Temporal lobe (tissue), 2 donors: Measurements from ENCODE around the genes ZNF287 and TNFRSF13B.

GRCh38 chr17:16568291-16569660 lies at the start of gene ZNF287:
TSS of gene ZNF287 (minus strand) at chr17:16569204.
- RAMPAGE, long total RNA, result no peak

DNA sequence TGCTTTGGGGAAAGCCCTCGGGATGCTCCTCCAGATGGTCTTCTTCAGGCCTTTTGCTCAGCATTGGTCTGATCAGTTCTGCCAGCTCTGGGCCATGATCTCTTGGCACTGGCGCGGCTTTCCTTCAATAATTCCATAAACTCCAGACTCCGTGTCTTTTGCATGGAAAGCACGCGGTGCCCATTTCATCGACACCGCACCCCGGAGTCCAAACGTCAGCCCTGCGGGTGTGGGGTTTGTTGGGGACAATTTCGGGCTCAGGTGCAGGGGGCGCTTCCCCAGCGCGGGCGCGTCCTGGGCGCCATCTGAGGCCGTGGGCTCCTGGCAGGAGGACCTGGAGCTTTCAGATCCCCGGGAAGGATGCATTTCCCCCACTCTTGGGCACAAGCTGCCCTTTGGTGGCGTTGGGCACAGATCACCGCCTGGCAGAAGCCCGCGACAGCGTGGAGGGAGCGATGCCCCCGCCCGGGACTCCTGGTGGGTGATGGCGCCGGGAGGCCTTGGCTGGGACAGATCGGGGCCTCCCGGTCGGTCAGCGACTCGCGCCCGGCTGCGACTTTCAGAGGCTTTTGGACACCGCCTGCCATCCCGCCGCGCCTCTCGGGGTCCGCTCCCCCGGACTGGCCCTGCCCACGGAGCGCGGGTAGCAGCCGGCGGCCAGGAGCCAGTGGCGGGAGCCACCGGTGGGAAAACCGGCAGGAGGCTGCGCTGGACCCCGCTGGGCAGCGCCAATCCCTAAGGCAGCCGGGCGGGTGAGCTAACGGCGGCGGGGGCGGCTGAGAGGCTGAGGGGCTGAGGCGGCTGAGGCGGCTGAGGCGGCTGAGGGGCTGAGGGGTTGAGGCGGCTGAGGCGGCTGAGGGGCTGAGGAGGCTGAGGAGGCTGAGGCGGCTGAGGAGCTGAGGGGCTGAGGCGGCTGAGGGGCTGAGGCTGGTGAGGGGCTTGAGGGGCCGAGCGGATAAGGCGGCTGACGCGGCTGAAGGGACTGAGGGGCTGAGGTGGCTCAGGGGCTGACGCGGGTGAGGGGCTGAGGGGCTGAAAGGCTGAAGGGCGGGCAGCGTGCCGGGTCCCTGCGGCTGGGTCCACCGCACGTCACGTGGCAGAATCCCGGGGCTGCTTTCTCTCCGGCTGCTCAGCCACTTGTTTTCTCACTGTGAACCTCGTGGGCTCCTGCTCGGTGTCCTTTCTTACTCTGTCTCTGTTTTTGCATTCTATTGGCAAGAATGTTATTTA lies 13.2 kb upstream of the ZNF624 start:
- RAMPAGE, long total RNA, result no peak

DNA sequence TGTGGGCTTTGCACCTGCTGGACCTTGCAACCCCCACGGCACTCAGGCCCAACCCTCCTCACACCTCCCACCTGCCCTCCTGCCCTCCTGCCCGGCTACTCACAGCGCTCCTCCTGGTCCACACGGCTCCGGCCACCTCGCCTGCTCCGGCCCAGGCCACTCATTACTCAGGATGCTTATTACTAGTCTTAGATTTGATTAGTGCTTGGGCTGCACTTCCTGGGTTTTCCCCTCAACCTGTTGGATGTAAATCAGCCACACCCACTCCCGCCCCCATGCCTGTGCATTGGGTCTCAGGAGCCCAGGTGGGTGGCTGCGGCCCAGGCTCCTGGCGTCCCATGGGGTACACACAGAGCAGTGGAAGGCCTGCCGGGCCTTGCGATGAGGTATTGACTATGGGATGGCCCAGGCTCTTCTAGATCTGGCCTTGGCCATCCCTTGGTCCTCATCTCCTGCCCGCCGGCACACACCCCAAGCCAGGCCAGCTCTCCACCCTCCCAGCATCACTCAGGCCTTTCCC lies at the start of gene TNFRSF13B:
TNFRSF13B (minus strand) TSS at position 207 of the 520 bp plus-strand sequence.
- RAMPAGE, long total RNA, result no peak

- RAMPAGE, long total RNA, result no peak
Measured at GRCh38 chr17:17010513-17010929, 31.7 kb upstream of the MPRIP start.

GRCh38 chr17:17067286-17067992 lies 25.2 kb downstream of the MPRIP start:
- RAMPAGE, long total RNA, result no peak

- RAMPAGE, long total RNA, result no peak
Measured at GRCh38 chr17:17109545-17110312, 67.5 kb downstream of the MPRIP start.

GRCh38 chr17:17126467-17126994 lies 79.6 kb downstream of the PLD6 start:
- RAMPAGE, long total RNA, result no peak

GRCh38 chr17:17303450-17304300 lies 502 bp downstream of the NT5M start:
- RAMPAGE, long total RNA, result no peak

- RAMPAGE, long total RNA, result no peak
Measured at GRCh38 chr17:17361572-17362252, 58.5 kb downstream of the NT5M start.

- RAMPAGE, long total RNA, result no peak
Measured at GRCh38 chr17:17363650-17364914, 60.9 kb downstream of the NT5M start.

- RAMPAGE, long total RNA, result no peak
Measured at GRCh38 chr17:17391482-17392130, 85.2 kb upstream of the MED9 start.

- RAMPAGE, long total RNA, result no peak
Measured at GRCh38 chr17:17480239-17481095, 3.7 kb downstream of the MED9 start.

DNA sequence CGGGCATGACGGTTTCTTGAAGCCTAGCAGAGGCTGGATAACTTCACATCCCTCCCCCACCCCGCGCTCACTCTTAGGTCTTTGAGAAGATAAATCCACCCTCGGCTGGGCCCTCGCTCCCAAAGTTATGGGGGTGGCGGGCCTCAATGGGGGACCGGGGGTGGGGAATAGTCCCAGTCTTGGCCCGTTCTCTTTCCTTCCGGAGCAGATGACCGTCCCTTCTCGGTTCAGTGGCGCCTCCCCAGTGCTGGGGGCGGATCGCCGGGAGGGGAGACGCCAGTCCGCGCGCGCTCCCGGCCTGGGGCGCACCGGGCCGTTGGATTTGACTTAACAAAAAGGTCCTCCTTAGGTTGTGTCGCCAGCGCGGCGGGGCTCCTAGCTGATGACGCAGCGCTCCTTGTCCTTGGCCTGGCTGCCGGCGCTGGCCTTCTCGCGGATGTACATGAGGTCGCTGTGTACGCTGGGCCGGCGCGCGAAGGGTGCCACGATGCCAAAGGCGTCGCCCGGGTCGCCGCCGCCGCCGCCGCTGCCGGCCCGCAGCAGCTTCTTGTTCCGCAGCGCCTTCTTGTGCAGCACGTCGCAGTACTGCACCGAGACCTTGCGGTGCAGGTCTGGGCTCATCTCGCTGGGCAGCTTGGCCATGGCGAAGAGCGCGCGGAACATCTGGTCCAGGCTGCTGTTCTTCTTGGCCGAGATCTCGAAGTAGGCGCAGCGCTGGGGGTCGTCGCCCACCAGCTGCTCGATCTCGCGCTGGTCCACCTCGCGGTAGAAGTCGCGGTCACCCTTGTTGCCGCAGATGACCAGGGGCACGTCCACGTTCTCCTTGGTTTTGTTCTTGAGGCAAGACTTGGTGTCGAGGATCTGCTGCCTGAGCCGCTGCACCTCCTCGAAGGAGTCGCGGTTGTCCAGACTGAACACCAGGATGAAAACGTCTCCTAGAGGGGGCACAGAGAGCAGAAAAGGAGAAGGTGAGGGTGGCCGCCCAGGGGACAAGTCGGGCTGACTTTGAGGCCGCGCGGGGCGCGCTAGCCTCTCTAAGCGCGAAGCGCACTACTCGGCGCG lies 1.1 kb downstream of the RASD1 start:
- RAMPAGE, long total RNA, result no peak

GRCh38 chr17:17570827-17571381 lies 20.6 kb downstream of the PEMT start:
- RAMPAGE, long total RNA, result no peak

GRCh38 chr17:17670822-17671184 lies 10.5 kb upstream of the RAI1 start:
- RAMPAGE, long total RNA, result no peak

GRCh38 chr17:17675810-17676733 lies 5.2 kb upstream of the RAI1 start:
- RAMPAGE, long total RNA, result no peak

DNA sequence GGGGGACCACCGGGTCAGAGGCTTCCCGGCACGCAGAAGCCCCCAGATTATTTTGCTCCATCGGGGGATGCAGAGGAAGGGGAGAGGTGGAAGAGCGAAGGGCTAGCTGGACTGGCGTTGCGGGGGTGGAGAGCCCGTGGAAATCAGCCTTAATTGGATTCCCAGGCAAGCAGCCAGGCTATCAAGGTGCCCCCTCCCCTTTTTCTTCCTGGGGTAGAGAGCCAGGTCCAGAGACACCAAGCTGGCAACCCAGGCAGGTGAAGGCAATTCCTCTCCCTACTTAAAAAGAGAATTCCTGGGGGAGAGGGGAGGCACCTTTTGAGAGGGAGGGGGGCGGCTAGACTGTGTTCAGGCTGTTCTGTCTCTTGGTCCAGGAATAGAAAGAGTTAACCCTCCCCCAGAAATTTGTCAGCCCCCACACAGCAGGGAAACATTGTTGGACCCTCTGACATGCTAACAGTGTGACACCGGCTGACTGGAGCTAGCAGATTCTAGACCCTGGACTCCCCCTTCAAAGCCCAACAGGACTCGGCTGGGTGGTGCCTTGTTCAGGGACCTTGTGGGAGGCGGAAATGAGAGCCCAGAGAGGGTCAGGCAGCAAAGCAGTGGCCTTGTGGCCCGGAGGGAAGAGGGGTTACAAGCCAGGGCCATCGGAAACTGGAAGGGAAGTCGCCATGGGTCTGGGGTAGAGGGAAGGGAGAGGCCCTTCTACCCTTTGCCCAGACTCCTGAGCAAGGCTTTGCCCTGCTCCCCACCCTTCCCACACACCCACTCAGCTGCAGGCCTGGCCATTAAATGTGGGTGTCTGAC lies 44.5 kb downstream of the RAI1 start:
- RAMPAGE, long total RNA, result no peak

DNA sequence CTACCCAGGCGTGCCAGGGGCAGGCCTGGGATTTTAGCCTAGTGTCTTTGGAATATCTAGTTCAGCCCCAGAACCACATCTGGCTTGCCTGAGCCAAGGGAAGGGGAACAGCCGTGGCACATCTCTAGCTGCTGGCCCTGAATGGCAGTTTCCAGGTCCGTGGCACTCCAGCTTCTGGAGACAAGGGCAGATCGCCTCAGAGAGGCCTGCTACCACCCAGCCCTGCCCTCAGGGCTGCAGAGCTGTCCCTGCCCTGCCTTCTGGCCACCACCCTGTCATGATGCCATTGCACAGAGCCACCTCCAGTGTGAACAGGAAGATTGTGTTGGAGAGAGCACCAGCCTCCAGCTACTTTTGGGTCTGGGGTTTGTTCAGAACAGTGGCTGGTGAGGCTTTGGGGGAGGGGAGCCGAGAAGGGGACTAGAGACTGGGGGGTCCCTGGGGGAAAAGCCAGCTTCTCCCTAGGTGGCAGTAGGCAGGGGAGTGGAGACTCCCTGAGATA lies 29.0 kb downstream of the SREBF1 start:
- RAMPAGE, long total RNA, result no peak

- RAMPAGE, long total RNA, result no peak
Measured at GRCh38 chr17:17815617-17816051, 21.2 kb downstream of the SREBF1 start.

GRCh38 chr17:17818639-17819498 lies 17.9 kb downstream of the SREBF1 start:
- RAMPAGE, long total RNA, result no peak